Helper T cell (primary cell): ENCODE measurements around the genes AHSP, ZNF267 and TP53TG3B.

DNA sequence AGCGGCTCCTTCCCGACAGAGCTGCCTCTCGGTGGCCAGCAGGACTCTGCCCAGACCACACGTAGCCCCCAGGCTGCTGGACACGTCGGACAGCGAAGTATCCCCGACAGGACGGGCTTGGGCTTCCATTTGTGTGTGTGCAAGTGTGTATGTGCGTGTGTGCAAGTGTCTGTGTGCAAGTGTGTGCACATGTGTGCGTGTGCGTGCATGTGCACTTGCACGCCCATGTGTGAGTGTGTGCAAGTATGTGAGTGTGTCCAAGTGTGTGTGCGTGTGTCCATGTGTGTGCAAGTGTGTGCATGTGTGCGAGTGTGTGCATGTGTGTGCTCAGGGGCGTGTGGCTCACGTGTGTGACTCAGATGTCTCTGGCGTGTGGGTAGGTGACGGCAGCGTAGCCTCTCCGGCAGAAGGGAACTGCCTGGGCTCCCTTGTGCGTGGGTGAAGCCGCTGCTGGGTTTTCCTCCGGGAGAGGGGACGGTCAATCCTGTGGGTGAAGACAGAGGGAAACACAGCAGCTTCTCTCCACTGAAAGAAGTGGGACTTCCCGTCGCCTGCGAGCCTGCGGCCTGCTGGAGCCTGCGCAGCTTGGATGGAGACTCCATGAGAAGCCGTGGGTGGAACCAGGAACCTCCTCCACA, 23.2 kb upstream of the ITGAX start:
- PRO-cap, 2 experiments = no peak in any of the 2 experiments

GRCh38 chr16:31347214-31347584, 7.8 kb upstream of the ITGAX start:
- PRO-cap, 2 experiments = no peak in any of the 2 experiments

DNA sequence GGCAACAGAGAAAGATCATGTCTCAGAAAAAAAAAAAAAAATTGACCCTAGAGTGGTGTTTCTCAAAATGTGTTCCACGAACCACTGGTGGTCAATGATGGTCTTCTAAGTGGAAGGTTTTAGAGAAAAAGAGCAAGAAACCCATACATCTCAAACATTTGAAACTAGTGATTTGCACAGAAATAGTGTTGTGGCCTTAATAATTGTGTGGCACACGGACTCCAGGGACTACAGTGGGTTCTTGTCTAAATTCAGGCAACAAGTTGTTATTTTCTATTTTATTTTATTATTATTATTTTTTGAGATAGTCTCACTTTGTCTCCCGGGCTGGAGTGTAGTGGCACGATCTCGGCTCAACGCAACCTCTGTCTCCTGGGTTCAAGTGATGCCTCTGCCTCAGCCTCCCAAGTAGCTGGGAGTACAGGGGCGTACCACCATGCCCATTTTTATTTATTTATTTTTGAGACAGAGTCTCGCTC, 9.1 kb upstream of the ITGAD start:
- PRO-cap, 2 experiments = no peak in any of the 2 experiments

- PRO-cap, 2 experiments = no peak in any of the 2 experiments
Observed at GRCh38 chr16:31386811-31387216, 6.3 kb upstream of the ITGAD start.

DNA sequence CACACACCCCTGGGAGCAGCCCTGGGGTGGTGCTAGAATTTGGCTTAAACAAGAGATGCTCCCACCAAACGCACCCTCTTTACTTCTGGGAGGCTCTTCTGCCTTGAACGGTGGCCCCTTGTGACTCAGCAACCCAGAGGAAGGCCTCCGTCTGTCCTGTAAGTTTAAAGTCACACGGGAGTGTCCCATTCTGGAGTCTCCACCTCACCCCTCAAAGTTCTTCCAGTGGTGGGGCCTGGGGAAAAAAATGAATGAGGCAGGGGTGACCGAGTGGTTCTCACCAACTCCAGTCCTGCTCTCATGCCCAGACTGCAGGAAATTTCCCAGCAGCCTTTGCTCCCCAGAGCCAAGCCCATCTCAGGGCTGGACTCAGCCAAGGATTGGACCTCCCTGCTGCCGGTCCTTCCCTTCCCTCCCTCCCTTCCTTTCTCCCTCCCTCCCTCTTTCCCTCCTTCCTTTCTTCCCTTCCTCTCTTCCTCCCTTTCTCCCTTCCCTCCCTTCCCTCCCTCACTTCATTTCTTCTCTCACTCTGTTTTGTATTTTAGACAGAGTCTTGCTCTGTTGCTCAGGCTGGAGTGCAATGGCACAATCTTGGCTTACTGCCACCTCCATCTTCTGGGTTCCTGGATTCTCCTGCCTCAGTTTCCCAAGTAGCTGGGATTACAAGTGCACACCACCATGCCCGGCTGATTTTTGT, 11.4 kb downstream of the ITGAD start:
- PRO-cap, 2 experiments = no peak in any of the 2 experiments

DNA sequence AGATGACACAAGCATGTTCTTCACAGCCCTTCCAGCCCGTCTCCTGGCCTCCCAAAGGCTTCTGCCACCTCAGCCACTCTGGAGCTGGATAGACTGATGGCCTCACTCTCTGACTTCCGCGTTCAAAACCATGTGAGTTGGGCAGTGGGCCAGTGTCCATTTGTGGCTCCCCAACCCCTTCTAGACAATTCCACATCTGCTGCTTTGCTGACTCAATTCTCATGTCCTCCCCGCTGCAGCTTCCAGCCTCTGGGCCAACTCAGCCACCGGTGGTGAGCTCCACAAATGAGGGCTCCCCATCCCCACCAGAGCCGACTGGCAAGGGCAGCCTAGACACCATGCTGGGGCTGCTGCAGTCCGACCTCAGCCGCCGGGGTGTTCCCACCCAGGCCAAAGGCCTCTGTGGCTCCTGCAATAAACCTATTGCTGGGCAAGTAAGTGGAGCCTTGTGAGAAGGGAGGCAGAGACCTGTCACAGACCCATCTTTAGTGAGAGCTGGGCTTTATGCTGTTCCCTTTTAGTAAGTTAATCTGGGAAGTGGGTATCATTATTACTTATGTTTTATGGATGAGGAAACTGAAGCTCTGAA, 2.5 kb downstream of the TGFB1I1 start:
- PRO-cap, 2 experiments = no peak in any of the 2 experiments

DNA sequence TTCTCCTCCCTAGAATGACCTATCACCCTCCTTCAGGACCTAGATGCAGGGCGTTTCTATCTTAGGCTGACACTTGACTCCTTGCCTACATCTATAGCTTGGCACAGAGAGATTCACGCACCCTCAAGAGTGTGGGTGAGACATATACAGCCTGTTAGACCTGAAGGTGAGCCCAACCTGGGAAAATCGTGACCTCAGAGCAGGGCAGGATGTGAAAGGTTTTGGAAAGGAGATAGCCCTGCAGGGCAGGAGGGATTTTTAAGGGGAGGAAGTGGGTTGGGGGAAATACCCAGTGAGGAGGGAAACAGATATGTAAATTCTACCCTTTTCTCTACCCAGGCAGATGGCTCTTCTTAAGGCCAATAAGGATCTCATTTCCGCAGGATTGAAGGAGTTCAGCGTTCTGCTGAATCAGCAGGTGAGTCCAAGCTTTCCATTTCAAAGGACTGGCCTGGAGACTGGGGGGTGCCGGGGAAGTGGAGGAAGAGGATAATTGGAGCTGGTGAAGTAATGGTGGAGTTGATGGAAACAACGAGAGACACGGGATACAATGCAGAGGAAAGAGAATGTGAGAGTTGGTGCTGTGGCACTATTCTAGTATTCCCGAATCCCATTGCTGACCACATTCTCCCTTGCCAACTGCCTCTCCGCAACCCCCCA, at the start of gene AHSP:
Gene AHSP, plus strand, starts transcription at position 104 of the 660 bp plus-strand sequence.
- PRO-cap, 2 experiments = no peak in any of the 2 experiments

- PRO-cap, 2 experiments = no peak in any of the 2 experiments
Observed at GRCh38 chr16:31709936-31710904, 2.8 kb upstream of the KRBOX5 start.

GRCh38 chr16:31715430-31716095, 2.5 kb downstream of the KRBOX5 start:
- PRO-cap, 2 experiments = no peak in any of the 2 experiments

DNA sequence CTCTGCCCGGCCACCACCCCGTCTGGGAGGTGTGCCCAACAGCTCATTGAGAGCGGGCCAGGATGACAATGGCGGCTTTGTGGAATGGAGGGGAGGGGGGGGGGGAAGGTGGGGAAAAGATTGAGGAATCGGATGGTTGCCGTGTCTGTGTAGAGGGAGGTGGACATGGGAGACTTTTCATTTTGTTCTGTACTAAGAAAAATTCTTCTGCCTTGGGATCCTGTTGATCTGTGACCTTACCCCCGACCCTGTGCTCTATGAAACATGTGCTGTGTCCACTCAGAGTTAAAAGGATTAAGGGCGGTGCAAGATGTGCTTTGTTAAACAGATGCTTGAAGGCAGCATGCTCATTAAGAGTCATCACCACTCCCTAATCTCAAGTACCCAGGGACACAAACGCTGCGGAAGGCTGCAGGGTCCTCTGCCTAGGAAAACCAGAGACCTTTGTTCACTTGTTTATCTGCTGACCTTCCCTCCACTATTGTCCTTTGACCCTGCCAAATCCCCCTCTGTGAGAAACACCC, 36.7 kb upstream of the ZNF267 start:
- PRO-cap, 2 experiments = no peak in any of the 2 experiments

GRCh38 chr16:31869990-31870367, 3.6 kb upstream of the ZNF267 start:
- PRO-cap, 2 experiments = no peak in any of the 2 experiments

GRCh38 chr16:31873688-31874627, at the start of gene ZNF267:
ZNF267 (plus strand) TSS chr16:31873807.
- PRO-cap, 2 experiments = peak in 2 of 2 experiments; most common plus-strand start chr16:31873780 (in 2)

DNA sequence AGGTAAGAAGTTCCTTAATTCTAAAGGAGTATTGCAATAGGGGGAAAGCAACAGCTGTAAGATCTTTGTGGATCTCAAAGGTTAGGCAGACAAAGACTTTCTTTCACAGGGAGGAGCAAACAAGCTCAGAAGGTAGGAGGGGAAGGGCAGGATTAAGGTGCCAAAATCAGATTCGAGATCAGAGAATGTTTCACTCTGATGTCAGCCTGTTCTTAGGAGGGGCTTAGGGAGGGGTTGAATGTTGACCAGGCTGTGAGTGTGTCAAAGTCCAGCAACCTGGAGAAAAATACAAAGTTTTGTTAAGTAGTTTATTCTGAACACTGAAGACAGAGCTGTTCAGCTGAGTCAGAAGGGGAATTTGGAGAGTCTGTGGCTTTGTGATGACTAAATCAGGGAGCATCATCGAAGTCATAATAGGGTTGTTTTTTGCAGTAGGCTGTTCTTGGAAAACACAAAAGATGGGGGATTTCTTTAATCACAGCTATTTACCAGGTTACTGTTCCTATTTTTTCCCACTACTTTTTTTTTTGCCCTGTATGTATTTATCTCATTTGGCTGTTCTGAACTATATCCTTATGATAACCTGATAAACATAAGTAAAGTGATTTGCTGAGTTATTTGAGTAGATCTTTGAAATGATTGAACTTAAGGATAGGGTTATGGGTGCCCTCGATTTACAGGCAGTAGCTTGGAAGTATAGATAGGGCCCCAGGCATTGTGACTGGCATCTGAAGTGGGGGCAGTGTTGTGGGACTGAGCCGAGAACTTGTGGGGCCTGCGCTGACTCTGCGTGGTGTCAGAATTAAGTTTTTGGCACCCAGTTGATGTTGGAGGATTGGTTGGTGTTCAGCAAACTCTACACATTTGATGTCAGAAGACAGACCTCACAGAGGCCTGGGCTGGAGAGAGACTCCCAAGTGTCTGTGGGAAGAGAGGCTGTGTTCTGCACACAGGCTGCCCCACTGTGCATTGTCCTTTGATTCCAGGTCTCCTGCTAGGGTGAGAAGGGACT, 4.0 kb downstream of the ZNF267 start:
- PRO-cap, 2 experiments = peak in 1 of 2 experiments; most common plus-strand start position 411 of the sequence (in 1); most common minus-strand start position 93 of the sequence (in 1)

DNA sequence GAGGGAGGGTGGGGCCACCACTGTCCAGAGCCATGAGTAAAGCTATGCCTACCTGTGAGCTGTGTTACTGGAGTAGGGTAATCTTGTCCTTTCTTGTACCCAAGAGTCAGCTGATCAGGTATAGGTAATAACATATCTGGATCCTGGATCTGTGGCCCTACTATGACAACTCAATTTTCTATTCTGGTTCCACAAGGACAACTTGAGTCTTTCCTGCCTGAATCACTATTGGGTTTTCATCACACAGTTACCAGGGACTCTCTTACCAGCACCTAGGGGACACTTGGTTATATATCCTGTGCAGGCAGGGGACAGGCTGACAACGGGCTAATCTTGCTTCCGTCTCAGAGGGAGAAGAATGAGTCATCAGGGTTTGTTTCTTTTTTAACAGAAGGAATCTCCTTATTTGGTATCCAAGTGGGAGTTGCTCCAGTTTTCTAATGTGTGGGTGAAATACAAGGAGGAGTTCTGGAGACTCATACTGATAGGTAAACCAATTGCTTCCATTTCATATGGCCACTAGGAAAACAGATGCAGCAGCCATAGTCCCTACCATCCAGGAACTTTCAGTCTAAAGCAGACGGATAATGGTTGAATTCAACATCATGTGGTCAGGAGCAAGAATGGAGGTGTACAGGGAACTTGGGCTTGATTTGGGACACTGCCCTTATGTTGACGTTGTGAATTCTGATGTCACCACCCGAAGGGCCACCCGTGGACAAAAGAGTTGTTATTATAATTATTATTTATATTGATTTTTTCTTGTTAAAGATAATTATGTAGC, 6.9 kb downstream of the ZNF267 start:
- PRO-cap, 2 experiments = peak in 2 of 2 experiments; most common plus-strand start position 280 of the sequence (in 1); most common minus-strand start position 264 of the sequence (in 2)

DNA sequence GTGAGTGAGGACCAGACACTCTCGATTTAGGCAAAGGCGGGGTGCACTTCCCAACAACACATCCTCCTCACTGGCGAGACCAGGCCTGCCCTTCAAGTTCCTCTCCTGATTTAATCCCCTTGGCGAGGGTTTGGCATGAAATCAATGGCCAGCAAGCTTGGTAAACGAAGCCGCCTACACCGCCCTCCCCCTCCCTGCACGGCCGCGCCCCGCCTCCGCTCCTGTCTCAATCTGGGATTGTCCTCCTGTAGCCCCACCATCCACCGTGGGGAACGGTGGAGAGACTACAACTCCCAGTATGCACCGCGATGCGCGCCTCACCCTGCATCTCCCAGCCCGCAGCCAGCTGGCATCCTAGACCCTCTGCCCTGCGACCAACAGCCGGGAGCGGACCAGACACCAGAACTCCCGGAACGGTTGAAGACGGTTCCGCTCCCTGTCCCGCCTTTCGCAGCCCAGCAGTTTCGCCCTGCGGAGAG, at the start of gene TP53TG3B:
Gene TP53TG3B, plus strand, starts transcription at position 241 of the 479 bp plus-strand sequence.
- PRO-cap, 2 experiments = no peak in any of the 2 experiments

- PRO-cap, 2 experiments = no peak in any of the 2 experiments
Observed at GRCh38 chr16:34160041-34160336, 700.6 kb downstream of the TP53TG3F start.

DNA sequence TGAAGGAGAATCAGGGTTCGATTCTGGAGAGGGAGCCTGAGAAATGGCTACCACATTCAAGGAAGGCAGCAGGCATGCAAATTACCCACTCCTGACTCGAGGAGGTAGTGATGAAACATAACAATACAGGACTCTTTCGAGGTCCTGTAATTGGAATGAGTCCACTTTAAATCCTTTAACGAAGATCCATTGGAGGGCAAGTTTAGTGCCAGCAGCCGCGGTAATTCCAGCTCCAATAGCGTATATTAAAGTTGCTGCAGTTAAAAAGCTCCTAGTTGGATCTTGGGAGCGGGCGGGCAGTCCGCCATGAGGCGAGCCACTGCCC, 701.0 kb downstream of the TP53TG3F start:
- PRO-cap, 2 experiments = no peak in any of the 2 experiments

- PRO-cap, 2 experiments = no peak in any of the 2 experiments
Observed at GRCh38 chr16:35151545-35151807, 1692.1 kb downstream of the TP53TG3F start.

GRCh38 chr16:46632884-46633462, 11.8 kb upstream of the SHCBP1 start:
- PRO-cap, 2 experiments = no peak in any of the 2 experiments

DNA sequence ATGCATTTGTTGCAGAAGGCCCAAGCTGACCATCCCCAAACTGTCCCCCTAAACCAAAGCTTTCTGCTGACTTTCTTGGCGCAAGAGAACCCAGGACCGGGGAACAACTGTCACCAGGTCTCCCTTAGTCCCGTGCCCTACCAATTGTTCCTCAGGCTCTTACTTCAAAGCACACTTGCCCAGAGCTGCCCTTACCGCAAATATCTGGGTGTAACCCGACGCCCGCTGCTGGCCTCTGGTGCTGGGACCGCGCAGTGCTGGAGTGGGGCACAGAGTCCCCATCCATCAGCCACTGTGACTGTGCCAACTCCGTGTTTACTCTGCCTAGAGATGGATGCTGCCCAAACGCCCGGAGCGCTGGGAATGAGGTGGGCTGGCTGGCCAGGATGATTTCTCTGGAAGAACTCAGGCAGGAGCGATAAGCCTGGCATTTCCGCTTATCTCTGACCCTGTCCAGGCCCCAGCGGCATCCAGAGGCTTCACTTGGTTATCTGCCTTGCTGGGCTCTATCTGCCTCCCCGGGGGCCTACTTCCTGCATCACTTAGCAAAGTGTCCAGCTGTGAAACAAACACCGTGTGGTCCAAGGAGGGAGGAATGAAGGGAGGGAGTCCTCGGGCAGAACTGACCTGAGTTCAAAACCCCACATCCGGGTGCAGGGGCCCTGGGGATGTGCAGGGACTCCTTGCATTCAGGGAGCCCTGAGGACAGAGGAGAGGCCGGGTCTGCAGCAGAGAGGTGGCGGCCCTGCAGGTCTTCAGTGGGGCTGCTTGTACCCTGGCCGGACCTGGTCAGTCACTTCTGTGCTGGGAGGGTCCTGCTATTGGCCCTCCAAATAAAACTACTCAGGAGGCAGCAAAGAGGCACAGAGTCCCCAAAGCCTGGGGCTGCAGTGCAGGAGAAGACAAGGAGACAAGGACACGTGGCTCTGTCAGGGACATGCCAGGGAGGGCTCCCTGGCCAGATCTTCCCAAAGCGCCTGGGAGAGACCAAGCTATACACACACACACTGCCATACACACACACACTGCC, 9.4 kb upstream of the MYLK3 start:
- PRO-cap, 2 experiments = no peak in any of the 2 experiments